Vermiform appendix (tissue), 1 donor: ENCODE results near the genes HOOK1 and PATJ.

- PRO-cap = no peak
These were observed 81.3 kb upstream of the HOOK1 start for GRCh38 chr1:59733361-59734021.

GRCh38 chr1:59814720-59815766 lies at the start of gene HOOK1:
HOOK1 (plus strand) TSS chr1:59814949.
- PRO-cap = bidirectional peak, plus-strand start at chr1:59814969, minus-strand start at chr1:59814495; unidirectional peak, plus-strand start at chr1:59815087

- PRO-cap = no peak
These were observed 1.1 kb downstream of the HOOK1 start for GRCh38 chr1:59815767-59816382.

- PRO-cap = no peak
These were observed 33.3 kb downstream of the HOOK1 start for GRCh38 chr1:59847997-59848490.

GRCh38 chr1:59936205-59936747 lies 9.7 kb upstream of the CYP2J2 start:
- PRO-cap = no peak

DNA sequence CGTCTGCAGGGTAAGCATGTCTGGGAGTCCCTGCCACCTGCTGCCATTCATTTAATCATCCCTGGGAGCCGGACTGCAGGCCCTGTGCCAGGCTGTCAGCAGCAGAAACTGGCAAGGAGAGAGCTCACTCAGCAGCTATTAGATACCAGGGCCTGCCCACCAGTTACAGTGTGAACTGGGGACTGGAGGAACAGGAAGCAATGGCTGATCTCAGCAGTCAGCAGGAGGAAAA lies 75.7 kb upstream of the C1orf87 start:
- PRO-cap = no peak

GRCh38 chr1:60864813-60865883 lies 217.2 kb upstream of the NFIA start:
- PRO-cap = no peak

- PRO-cap = no peak
These were observed 92.2 kb upstream of the NFIA start for GRCh38 chr1:60990212-60990525.

DNA sequence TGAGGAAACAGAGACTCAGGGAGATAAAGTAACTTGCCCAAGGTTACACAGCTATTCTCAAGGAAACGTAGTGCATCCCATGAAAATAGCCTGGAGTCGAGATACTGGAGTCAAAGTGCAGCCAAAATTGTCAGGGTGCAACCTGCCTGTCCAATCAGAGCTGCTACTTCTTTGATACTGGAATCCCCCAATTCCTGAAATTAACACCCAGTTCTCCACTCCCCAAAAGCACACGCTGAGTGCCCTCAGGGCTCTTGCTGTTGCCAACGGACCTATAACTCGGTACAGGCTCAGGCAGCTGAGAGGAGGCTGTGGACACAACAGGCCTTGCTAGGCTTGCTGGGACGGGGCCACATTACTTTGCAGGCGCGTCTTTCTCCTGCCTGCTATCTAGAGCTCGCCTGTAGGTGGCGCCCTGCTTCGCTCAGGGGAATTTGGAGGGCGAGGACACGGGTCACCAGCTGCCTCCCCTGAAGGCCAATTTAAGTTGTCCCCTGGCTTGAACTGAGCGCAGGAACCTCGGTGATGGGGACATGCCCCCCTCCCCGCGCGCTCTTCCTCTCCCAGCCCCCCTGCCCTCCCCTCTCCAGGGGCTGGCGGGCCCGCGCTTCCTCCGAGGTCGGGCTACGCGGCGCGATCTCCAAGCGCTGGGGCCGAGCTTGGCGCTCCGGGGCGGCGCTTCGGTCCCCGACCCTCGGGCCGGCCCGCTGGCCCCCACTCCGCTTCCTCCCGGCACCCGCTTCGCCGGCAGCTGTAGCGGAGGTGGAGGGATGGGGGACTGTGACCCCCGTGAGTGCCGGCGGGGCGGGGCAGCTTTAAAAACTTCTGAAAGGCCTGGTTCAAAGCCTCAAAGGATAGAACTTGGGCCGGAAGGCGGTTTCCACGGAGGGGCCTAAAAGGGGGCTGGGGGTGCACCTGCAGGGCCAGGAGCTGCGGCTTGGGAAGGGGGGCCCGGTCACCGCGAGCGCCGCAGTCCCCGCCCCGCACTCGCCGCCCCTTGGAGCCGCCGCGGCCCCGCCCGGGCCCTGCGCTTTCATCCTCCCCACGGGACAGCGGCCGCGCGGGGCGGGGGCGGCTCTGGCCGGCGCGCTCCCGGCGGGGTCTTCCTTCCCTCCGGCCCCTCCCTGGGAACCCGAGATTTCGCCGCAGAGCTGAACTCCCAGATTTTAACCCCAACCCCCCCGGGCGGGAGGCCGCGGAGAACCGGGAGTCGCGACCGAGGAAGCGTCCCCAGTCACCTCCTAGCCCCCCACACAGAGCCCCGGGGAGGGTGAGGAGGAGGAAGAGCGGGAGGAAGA lies 32.3 kb upstream of the NFIA start:
- PRO-cap = unidirectional peak, plus-strand start at position 427 of the sequence; bidirectional peak, plus-strand start at position 717 of the sequence, minus-strand start at position 653 of the sequence

DNA sequence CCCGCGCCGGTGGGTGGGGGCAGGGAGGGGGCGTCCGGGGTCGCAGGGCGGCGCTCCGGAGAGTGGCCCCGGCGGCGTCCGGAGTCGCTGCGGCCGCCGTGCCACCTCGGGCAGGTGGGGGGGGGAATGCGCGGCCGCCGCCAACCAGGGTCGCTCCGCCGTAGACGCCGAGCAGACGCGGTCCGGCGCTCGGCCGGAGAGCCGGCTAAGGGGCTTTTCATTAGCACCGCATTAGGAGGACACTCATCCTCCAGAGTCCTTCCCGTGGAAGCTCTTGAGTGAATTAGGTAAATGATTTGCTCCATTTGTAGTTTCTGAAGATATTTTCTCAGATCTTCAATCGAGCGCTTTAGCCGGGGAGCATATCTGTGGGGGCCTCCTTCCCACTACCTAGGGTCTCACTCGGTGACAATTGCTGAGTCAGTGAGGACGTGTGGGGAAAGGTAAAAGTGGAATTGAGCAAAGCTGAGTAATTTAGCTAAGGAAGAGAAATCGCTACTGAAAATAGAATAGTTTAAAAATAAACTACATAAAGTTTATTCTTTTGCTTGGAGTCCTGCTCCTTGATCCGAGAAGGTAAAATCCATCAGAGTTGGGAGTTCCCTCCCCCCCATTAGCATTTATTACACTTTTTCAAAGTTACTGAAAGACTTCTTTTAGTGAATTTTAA lies 31.3 kb upstream of the NFIA start:
- PRO-cap = bidirectional peak, plus-strand start at position 174 of the sequence, minus-strand start at position 116 of the sequence

- PRO-cap = bidirectional peak, plus-strand start at chr1:61054109, minus-strand start at chr1:61053951
These were observed 28.5 kb upstream of the NFIA start for GRCh38 chr1:61053485-61054631.

DNA sequence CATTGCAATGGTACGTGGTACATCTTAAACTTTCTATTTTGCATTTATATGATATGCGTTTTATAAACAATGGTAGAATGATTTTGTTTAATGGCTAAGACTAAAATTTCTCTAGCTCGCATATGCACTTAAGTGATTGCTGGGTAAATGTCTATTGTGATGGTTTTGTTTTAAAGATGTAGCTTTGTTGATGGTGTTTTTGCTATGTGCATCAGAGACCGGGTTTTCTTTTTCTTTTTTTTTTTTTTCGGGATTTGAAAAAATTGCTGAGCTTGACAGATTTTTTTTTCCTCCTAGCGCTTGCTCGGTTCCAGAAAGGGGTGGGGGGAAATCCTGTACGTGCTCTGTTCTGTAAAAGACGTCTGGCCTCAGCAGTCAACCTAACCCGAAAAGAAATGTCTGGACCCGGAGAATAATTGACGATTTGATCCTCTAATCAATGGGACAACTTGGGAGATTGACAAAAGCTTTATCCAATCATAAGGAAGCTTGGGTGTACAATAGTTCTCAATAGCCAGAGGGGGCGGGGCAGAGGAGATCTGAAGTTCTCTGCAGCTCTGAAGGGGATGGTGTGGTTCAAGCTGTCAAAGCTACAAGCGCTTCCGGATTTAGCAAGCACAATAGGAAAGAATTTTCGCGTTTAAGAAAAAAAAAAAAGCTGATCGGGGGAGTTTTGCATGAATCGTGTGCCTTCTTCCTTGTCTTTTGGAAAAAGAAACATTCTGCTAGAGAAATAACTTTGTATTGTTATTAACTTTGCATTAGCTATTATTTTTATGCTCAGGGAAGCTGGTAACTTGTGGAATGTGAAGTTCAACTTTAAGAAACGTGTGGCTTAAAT lies 4.5 kb upstream of the NFIA start:
- PRO-cap = bidirectional peak, plus-strand start at position 566 of the sequence, minus-strand start at position 392 of the sequence

GRCh38 chr1:61100861-61102237 lies 19.0 kb downstream of the NFIA start:
- PRO-cap = no peak

- PRO-cap = no peak
These were observed 91.4 kb downstream of the NFIA start for GRCh38 chr1:61173769-61174186.

DNA sequence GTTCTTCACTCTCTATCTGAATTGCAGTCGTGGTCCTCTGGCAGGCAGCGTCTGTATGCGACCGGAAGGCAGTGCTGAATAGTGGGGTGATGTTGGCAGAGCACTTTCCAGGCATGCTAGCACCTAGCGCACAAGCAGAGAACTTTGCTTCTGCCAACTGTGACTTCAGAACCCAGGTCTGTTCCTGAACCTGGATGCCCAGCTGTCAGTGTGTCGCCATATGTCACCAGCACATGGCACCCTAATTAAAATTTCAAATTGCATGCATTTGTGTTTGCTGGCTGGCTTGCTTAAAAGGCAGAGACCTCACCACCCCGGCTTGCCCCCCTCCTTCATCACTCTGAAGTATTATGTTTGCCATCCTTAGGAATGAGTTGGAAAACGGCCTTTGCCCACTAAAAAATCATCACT lies 116.2 kb downstream of the NFIA start:
- PRO-cap = no peak

GRCh38 chr1:61407386-61407941 lies 317.5 kb downstream of the TM2D1 start:
- PRO-cap = no peak

GRCh38 chr1:61426083-61426816 lies 298.7 kb downstream of the TM2D1 start:
- PRO-cap = no peak

DNA sequence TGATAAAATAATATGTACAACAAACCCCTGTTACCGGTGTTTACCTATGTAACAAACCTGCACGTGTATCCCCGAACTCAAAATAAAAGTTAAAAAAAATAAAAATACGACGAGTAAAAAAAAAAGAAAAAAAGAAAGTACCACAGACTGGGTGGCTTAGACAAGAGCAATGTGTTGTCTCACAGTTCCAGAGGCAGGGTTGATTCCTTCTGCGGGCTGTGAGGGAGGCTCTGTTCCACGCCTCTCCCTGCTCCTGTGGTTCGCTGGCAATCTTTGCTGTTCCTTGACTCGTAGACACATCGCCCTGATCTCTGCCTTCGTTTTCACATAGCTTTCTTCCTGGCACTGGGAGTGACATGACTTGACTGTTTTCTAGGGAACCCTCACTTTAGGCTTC lies 133.7 kb downstream of the TM2D1 start:
- PRO-cap = no peak

DNA sequence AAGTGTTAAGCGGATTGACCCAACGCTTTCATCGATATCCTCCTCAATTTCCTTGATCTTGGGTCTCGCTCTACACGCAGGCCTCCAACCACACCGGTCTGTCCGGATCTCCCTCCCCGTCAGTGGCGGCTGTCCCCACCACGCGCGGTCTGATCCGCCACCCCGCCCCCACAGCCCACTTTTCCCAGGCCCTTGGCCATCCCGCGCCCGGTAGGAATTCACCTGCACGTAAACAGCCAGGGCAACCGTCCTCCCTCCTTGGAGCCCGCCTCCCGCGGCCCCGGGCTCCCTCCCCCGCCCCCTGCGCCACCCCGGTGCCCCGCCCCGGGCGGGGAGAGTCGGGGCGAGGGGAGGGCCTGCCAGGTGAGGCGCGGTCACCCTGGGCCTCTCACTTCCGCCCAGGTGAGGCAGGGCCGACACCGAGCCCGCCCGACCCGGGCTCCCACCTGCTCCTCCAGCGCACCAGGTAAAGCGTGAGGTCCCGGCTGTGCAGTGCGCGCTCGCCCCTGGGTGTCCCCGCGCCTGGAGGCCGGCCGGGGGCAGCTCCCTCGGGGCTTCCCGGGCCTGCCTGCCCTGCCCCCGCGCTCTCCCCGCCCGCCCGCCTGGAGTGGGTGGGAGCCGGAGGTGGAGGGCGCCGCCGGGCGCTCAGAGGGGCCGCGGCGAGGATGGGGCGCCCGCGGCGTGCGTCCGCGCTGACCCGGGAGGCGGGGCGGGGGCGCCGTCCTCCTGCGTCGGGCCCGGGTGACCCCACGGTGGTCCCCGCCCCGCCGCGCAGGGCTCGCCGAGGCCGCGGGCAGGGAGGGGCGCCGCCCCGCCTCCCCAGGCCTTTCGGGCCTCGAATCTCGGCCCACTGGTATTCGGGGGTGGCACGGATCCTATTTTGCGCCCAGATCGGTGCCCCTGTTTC lies at the start of gene PATJ:
Gene PATJ (plus strand): TSS at position 391 of the 907 bp plus-strand sequence.
- PRO-cap = bidirectional peak, plus-strand start at position 391 of the sequence, minus-strand start at position 279 of the sequence; bidirectional peak, plus-strand start at position 648 of the sequence, minus-strand start at position 604 of the sequence

DNA sequence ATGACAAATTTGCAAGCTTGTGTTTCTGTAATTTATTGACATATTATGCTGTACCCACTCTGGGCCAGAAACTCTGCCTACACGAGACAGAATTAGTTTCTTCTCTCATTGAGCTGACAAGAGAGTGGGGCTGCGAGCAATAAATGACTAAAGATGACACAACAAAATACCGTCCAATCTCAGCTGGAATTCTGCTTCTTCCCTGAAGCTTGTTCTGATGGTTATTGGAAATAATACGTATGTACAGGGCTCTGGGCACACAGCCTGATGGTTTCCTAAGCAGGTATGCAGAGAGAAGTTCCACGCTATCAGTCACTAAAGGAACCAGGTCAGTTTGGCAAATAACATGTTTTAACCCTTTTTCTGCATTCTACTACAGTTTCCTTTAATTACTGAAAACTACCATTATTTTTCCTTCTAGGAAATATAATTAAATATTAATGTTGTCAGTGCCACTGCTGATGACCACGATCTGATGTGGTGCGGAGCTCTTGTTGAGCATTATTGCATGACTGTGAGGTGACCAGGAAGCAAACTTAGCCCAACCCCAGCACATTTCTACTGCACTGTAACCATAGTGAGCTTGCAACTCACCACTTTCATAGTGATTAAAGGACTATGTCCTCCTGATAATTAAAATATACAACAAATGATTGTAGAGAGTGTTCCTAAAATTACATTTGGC lies 221.4 kb upstream of the L1TD1 start:
- PRO-cap = no peak